ENCODE results near the gene CTDP1.

DNA sequence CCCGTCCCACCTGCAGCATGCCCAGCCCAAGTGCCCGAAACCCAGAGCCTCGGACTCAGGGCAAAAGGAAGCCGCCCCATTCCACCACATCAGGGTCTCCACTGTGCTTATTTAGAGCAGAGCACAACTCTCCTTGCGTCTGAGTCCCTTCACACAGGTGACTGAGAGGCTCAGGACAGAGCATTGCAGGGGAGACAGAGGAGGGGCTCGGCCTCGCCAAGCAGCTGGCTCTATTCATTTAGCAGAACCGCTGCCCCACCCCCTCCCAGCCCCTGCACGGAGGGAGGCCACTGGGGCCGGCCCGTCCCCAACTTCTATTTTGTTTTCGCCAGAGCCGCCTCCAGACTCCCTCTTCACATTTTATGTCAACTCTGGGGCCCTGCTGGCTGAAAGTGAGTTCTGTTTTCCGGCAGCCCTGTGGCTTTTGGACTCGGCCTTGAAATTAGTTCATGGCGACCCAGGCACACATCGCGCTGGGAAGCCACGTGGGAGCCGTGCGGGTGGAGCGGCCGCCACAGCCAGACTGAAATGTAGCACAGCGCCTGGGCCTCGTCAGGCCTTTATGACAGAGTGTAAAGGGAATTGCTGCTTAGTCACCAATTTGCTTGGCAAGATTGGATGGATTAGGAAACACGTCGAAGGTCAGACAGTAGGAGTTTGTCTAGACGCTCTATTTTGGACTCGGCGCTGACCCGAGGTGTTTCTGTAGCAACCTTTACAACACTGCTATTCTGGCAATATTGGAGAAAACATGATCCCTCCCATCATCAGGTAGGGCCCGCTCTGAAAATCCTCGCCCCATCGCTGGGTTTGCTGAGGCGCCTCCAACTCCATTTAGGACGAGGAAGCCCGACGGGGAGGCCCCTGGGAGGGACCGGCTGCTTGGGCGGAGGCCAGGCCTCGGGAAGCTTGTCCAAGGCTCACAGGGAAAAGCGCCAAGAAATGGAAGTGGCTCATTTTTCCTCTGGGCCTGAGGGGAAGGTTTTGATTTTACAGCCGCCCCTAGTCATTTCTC is 90.8 kb upstream of the CTDP1 start:
- PRO-cap = no peak
- RAMPAGE, long total RNA, 4 experiments = no peak in any of the 4 experiments

DNA sequence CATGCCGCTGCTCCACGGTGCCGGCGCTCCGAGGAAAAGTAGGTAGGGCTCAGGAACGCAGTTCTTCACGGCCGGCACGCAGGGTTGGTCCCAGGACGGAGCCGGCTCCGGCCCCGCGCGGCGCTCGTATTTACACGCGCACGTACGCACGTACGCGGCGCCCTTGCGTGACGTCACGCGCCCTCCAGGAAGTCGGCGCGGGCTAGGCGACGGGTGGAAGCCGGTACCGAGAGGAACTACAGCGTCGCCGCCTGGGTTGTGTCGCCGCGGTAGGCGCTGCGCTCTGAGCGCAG is at the start of gene CTDP1:
CTDP1 (plus strand) TSS at position 190 of the 293 bp plus-strand sequence.
- PRO-cap = no peak
- RAMPAGE, long total RNA, 4 experiments = no peak in any of the 4 experiments

GRCh38 chr18:79693521-79694001 is 14.0 kb downstream of the CTDP1 start:
- PRO-cap = no peak
- RAMPAGE, long total RNA, 4 experiments = no peak in any of the 4 experiments

DNA sequence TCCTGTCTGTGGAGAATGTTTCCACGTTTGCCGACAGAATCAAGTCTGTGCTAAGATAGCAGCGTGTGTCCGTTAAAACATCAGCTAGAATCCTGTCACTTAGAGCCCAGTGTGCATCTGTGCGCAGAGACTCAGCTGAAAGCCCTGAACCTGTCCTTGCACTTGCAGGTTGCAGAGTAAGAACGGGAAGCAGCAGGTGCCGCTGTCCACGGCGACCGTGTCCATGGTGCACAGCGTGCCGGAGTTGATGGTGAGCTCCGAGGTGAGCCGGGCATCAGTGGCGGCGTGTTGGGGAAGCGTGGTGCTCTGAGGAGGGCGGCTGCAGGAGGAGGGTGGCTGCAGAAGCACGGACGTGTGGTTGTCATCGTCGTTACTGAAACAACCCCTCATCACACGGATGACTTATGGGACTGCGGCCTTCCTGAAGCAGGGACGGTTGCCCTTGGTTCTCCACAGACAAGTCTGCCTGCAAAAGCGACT is 16.2 kb downstream of the CTDP1 start:
- PRO-cap = no peak
- RAMPAGE, long total RNA, 4 experiments = no peak in any of the 4 experiments

DNA sequence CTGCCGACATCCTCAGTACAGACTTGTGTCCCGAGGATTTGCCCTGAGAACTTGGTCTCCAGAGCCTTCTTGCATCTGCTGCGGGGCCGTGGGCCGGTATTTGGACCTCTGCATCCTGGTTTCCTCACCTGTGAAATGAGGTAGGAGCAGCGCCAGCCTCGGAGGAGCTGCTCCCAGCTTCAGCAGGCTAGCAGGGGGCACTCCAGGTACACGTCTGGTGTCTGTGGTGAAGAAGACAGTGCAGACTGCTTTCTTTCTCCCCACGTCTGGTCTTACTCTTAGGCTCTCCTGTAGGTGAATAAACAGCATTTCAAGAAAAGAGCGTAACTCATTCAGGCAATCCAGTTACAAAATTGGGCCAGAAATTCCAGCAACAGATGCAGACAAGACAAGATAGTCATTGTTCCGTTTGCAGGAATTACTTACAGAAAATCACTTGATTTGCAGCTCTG is 58.7 kb downstream of the CTDP1 start:
- PRO-cap = no peak
- RAMPAGE, long total RNA, 4 experiments = no peak in any of the 4 experiments

DNA sequence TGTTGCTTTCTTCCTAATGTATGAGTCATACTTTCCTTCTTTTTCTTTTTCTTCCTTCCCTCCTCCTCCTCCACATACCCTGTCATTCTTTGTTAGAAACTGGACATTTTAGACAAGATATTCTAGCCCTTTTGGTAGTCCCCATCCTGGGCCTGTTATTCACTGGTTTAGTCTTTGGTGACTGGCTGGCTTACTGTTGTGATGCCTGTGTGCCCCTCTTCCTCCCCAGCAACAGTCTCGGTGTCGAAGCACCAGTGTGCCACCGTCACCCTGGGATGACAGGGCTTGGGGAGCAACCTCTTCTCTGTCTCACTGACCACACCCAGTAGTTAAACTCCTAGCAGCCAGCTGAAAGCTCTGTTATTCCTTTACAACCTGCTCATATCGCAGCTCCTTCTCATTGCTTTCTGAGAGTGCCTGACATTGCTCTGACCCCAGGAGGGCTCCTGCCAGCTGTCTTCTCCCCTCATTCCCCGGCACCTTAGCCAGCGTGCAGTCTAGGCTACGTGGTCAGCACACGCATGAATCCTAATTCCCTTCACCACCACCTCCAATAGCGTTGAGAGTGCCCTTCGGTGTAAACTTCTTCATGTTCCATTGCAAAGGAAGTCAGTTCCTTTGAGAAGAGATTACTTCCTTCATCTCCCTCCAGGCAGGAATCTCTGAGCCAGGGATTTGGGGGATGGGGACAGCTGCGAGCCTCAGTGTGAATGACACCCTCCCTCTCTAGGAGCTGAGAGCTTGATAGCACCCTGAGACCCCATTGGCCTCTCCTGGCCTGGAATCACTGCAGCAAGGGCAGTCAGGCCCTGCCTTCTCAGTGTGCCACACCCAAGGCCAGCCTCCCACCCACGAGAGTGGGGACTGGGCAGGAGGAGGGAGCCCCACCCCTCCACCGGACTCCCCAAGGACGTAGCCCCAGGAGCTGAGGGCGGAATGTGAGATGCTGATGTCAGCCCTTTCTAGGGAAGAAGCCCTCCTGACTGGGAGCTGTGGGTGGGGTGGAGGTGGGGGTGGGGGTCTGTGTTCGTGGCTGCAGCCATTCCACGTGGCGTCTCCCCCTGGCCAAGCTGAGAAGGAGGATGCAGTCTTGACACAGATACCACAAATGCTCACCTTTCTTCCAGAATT is 53.5 kb downstream of the SLC66A2 start:
- PRO-cap = no peak
- RAMPAGE, long total RNA, 4 experiments = no peak in any of the 4 experiments

DNA sequence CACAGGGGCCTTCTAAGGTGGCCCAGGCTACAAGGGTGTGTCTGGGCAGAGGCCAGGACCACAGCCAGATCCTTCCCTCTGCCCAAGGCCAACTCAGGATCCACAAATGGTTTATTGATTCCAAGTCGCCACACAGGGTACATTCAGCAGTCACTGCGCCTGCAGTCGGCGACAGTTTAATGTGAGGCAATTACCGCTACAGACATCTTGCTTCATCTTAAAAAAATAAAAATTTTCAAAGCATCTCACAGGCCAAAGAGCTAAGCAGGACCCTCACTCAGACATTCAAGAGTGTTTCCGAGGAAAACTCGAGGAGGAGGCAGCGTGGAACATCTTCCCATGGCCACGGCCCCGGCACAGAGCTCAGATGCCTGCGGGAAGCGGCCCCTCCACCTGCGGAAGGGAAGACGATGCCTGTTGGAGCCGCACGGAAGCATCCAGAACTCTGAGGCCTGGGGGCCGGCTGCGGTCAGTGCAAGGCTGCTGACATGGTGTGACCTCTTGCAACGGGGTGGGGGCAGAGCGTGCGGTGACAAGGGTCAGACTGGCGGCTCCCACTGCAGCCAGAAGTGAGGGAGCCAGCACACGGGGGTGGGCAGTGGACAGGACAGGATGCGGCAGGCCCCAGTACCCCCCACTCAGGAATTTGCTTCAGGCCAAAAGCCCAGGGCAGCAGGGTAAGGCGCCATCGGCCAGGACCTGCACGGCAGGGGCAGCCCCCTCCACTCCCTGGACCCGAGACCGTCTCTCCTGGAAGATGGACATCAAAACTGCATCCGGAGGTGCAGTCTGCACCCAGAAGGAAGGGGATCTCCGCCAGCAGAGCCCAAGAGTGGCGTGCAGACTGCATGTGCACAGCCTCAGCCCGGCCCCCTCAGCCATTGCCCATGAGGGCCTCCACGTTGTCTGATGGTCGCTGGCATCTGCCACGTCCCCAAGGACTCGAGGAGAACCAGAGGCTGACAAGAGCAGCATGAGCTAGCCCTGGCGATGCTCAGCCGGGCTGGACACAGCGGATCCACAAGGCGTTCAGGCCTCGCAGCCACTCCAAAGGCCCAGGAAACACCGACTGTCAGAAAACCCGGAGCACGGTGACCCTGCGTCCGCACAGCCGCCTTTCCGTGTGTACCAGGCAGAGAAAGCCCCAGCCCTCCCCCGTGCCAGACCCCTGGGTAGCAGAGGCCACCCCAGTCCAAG is 48.7 kb downstream of the SLC66A2 start:
- PRO-cap = no peak
- RAMPAGE, long total RNA, 4 experiments = no peak in any of the 4 experiments

DNA sequence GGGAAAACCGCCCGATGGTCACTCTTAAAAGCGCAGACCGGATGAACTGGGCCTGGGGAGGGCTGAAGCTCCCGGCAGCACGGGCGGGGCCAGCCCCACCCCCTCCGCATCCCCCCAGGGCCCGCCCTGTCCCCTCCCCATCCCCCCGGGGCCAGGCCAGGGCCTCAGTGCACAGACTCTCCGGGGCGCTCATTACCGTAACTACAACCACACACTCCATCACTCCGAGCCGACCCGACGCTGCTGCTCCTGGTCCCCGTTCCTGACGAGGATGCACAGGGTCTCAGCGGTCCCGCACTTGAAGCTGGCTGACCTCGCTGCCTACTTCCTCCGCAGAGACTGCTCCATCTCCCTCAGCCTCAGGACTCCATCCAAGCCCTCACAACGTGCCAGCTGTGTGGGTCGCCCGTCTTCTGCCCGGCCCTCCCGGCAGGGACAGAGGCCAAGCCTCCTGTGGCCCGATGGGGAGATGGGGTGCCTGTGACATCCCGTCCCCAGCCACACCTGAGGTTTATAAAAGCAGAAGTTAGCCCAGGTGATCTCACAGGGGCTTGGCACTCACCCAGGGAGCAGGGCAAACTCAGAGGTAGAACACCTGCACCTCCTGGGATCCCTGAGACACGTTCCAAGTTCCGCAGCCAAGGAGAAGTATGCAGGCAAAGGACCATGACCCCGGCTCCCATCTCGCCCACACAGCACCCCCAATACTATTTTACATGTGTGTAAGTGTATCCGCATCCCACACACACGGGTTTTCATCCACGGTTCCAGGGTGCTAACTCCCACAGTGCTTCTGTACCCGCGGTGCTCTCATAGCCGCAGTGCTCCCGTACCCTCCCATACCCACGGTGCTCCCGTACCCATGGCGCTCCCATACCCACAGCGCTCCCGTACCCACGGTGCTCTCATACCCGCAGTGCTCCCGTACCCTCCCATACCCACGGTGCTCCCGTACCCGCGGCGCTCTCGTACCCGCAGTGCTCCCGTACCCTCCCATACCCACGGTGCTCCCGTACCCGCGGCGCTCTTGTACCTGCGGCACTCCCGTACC is 35.9 kb downstream of the SLC66A2 start:
- PRO-cap = no peak
- RAMPAGE, long total RNA, 4 experiments = no peak in any of the 4 experiments

DNA sequence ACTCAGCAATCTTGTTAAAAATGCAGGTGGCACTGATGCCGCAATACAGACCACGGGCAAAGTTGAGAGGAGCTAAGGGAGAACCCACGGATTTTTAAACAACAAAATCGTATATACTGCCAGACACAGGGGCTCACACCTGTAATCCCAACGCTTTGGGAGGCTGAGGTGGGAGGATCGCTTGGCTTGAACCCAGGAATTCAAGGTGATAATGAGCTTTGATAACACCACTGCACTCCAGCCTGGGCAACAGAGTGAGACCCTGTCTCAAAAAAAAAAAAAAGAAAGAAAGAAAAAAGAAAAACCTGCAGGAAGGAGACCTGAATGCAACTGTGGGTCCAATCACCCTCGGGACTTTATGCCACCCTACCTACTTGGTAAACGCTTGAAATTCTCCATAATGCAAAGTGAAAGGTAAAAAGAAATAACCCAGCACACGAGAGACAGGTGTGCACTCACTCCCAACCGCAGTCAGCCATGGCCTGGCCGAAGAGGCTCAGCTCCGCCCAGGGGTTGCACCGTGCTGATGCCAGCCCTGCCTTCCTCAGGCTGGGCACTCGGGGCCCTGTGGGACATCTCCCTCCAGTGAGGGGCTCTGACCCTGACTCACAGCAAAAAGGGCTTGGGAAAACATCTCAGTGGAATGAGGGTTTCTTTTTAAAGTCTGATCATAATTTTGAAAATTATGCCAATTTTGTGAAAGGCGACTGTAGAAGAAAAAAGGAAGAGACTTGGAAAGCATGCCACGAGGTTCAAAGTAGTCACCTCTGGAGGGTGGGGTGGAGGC is 13.4 kb downstream of the SLC66A2 start:
- PRO-cap = no peak
- RAMPAGE, long total RNA, 4 experiments = no peak in any of the 4 experiments

DNA sequence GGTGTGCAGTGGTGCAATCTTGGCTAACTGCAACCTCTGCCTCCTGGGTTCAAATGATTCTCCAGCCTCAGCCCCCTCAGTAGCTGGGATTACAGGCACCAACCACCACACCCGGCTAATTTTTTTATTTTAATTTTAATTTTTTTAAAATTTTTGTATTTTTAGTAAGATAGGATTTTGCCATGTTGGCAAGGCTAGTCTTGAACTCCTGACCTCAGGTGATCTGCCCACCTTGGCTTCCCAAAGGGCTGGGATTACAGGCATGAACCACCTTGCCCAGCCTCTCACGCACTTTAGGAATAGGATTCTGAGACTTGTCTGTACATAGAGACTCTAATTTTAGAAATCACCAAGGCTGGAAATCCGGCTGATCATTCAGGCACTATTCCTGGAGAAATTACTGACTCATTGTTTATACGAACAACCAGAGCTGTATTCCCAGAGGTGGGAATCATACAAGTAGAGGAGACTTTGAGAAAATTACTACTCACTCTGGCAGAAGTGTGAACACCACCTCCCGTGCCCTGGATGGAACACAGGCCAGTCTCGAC is 6.0 kb upstream of the ADNP2 start:
- PRO-cap = no peak
- RAMPAGE, long total RNA, 4 experiments = no peak in any of the 4 experiments